ENCODE results near the gene CCDC40.

DNA sequence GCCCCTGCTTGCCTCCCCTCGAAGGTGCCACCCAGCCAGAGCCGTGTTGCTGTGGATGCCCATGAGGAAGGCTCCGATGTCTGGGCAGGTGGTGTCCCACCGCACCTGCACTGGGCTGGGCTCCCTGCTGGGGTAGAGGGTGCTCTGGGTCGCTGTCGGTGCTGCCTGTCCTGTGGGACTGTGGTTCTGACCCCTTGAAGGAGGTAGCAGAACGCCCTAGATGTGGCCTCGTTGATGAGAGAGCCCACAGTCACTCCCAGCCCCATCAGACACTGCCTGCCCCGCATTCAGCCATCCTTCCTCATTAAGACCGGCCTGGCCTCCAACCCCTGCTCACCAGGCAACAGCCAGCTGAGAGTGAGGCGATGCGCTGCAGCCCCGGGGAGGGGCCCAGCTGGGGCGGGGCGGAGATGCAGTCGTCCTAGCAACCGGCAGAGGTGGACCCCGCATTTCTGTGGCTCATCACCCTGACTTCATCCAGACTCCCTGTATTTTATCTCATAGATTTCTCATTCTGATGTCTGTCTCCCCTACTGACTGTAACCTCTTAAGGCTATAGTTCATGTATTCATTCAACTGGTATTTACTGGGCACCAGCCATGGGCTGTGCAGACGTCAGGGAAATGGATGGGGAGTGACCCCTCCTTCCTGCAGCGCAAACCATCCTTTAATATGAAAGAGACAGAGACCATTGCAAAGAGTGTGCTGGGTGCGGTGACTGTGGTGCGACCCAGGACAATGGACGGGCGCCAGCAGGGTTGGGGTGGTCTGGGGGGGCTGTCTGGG, 10.2 kb upstream of the TIMP2 start:
- RRBS: 77% methylated on average over 8 of the region's 24 CpGs

- RRBS: no CpG with 5 or more reads among the region's 7 CpGs
Observed at GRCh38 chr17:78985850-78986498, 6.3 kb upstream of the LGALS3BP start.

DNA sequence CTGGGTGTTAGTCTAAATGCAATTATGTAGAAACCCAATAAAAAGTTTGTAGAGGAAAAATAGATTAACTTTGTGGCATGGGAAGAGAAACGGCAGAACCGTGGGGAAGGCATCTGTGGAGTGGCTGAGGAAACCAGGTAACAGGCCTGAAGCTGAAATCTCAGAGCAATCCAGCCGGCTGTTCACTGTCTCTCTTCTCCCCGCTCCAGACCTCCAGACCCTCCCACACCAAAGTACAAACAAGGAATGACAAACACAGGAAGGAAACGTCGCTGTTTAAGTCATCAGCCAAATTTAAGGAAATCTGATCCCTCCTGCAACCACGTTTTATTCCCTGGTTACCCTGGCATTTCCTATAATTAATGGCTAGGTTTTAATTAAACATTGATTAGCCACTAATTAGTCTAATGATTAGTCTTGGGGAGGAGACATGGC, 51.9 kb upstream of the RBFOX3 start:
- RRBS: no CpG with 5 or more reads among the region's 7 CpGs

- RRBS: no CpG with 5 or more reads among the region's 8 CpGs
Observed at GRCh38 chr17:79769990-79770389, 8.0 kb upstream of the CBX2 start.

- RRBS: no CpG with 5 or more reads among the region's 7 CpGs
Observed at GRCh38 chr17:79779602-79780035, 1.7 kb downstream of the CBX2 start.

GRCh38 chr17:79798812-79799053, 1.9 kb upstream of the CBX8 start:
- RRBS: no CpG with 5 or more reads among the region's 24 CpGs

DNA sequence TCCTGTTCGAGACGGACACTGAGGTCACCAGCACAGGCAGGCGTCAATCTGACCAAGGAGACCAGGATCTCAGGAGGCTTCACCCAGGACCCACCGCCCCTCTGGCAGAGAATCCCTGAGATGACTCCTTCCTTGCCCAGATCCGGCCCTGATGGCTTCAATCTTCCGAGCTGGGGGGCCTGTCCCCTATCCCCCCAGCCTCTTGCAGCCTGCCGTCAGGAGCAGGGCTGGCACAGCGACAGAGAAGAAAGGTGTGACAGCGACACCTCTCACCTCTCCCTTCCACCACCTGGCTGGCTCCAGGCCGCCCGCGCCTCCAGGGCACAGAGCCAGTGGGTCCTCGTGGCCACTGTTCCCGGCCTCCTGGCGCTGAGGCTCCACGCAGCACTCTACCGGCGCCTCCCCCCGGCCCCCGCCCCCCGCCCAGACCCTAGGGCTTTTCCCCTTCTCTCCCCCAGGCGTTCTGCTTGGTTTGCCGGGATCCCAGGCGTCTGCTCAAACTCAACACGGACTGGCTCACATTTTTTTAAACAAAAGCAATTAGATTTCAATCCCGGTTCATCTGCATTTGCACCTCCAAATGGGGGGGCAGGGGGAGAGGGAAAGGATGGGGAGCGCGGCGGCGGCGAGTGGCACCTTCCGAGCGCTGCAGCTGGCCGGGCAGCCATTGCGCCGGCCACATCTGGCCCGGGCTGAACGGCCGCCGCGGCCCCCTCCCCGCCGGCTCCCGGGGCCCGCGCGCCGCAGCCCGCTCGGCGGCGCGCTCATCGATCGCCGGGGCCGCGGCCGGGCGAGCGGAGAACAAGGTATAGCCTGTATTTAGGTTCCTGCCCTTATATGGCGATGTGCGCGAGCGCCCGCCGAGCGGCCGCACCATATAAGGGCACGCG, 12.8 kb upstream of the CBX8 start:
- RRBS: 1% methylated on average over 21 of the region's 71 CpGs

GRCh38 chr17:79811367-79812020, 14.6 kb upstream of the CBX8 start:
- RRBS: 0% methylated on average over 1 of the region's 40 CpGs

DNA sequence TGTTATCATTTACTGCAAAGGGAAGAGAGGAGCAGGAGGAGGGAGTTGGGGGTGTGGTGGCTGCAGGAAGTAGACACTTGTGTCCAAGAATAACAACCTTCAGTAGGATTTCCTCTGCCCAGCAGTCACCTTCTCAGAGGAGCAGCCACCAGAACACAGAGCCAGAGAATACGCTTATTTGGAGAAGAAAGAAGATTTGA, 10.2 kb downstream of the CBX4 start:
- RRBS: no CpG with 5 or more reads among the region's 1 CpG

DNA sequence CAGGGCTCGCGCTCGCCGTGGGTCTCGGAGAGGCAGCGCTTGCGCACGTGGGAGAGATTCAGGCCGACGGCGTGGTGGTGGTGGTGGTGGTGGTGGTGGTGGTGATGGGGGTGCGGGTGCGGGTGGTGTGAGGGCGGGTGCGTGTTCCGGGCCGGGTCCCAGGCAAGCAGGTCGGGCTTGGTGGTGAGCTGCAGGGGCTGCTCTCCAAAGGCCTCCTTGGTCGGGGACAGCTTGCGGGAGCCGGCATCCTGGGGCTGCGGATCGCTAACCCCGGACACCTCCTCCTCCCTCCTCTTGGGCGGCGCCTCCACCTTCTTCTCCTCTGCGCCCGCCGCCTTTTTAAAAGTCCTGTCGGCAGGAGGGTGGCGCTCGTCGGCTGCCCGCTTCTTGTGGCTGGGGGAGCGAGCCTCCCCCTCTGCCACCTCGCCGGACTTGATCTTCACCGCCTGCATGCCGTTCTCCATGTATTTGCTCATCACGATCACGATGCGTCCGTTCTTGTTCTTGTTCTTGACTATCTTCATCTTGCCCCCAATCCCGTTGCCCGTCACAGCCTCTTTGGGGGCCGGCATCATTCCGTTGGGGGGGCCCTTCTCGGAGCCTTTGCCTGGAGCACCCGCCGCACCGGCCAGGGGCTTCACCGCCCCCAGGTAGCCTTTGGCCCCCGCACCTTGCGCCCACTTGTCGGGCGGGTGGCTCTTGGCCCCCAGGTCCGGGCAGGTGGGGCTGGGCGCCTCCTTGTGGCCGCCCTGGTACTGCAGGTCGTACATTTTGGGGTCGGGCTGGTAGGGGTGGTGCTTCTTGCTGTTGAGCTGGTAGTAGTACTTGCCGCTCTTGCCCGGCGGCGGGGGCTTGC, 4.6 kb downstream of the CBX4 start:
- RRBS: 59% methylated on average over 15 of the region's 65 CpGs

- RRBS: no CpG with 5 or more reads among the region's 15 CpGs
Observed at GRCh38 chr17:79888727-79889319, 49.6 kb upstream of the CBX4 start.

GRCh38 chr17:79937417-79938006, 98.2 kb downstream of the TBC1D16 start:
- RRBS: no CpG with 5 or more reads among the region's 17 CpGs

- RRBS: no CpG with 5 or more reads among the region's 10 CpGs
Observed at GRCh38 chr17:80000925-80001303, 34.8 kb downstream of the TBC1D16 start.

- RRBS: 82% methylated on average over 10 of the region's 33 CpGs
Observed at GRCh38 chr17:80010247-80010832, 25.3 kb downstream of the TBC1D16 start.

- RRBS: 6% methylated on average over 21 of the region's 102 CpGs
Observed at GRCh38 chr17:80036205-80037194, at the start of gene CCDC40. TSS of gene CCDC40 (plus strand) at chr17:80036642.

GRCh38 chr17:80145326-80145705, 1.6 kb downstream of the EIF4A3 start:
- RRBS: no CpG with 5 or more reads among the region's 3 CpGs

- RRBS: no CpG with 5 or more reads among the region's 17 CpGs
Observed at GRCh38 chr17:80202101-80202477, 18.0 kb downstream of the SGSH start.

- RRBS: 100% methylated on average over 4 of the region's 63 CpGs
Observed at GRCh38 chr17:80210324-80211648, 9.3 kb downstream of the SGSH start.

GRCh38 chr17:80253880-80254250, 6.8 kb upstream of the RNF213 start:
- RRBS: no CpG with 5 or more reads among the region's 12 CpGs

DNA sequence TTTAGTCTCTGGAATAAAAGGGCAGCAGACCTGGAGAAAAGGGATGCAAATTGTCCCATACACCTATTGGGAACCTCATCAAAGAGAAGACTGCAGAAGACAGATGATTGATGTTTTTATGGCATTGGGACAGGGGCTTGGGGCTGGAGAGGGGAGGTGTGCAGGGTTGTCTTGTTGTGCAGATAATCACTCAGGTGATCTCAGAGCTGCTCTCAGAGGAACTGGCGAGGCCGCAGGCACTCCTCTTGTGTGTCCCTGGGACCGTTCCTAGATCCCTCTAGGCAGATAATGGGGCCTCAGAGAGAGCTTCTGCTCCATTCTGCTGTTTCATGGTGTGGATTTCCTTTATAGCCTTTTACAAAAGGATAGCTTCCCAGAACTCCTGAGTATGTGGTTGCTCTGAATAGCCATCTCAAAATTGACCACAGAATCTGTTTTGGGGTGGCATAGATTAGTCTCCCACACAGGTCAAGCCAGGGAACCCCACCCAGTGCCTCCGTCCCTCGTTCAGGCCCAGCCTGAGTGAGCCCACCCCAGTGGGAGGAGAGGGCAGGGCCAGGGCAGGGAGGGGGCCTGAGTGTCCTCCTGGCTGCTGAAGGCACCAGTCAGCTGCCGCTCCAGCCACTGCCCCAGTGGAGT, 1.7 kb downstream of the RNF213 start:
- RRBS: no CpG with 5 or more reads among the region's 6 CpGs

Measured in epithelial cell of esophagus (primary cell).